ENCODE measurements around a stretch of chr6.

GRCh38 chr6:16206370-16206956, 31.9 kb upstream of the GMPR start:
- PRO-cap, 2 experiments = peak in 1 of 2 experiments; most common plus-strand start chr6:16206893 (in 1)
- RAMPAGE, long total RNA, 5 experiments = no peak in any of the 5 experiments

DNA sequence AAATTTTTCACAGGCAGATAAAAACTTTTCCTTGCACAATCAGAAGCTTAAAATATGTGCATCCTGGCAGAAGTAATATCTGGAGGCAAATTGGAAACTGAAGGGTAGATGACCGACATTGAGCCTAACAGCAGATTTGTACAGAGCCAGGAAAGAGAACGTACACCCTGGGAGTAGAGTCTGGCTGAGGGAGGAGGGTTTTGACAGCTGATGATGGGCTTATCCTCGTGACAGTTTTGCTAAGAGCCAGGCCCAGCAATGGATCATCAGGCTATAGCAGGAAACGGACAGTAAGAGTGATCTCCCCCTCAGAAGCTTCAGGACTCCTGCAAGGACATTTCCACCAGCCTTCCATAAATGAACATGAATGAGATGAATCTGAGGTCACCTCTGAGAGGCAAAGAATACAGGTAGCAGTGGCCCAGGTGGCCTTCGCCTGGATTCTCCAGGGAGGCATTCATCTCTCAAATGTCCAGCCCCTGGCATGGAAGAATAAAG, 2.7 kb downstream of the GMPR start:
- PRO-cap, 2 experiments = no peak in any of the 2 experiments
- RAMPAGE, long total RNA, 5 experiments = no peak in any of the 5 experiments

GRCh38 chr6:16242909-16243702, 4.7 kb downstream of the GMPR start:
- PRO-cap, 2 experiments = no peak in any of the 2 experiments
- RAMPAGE, long total RNA, 5 experiments = no peak in any of the 5 experiments

DNA sequence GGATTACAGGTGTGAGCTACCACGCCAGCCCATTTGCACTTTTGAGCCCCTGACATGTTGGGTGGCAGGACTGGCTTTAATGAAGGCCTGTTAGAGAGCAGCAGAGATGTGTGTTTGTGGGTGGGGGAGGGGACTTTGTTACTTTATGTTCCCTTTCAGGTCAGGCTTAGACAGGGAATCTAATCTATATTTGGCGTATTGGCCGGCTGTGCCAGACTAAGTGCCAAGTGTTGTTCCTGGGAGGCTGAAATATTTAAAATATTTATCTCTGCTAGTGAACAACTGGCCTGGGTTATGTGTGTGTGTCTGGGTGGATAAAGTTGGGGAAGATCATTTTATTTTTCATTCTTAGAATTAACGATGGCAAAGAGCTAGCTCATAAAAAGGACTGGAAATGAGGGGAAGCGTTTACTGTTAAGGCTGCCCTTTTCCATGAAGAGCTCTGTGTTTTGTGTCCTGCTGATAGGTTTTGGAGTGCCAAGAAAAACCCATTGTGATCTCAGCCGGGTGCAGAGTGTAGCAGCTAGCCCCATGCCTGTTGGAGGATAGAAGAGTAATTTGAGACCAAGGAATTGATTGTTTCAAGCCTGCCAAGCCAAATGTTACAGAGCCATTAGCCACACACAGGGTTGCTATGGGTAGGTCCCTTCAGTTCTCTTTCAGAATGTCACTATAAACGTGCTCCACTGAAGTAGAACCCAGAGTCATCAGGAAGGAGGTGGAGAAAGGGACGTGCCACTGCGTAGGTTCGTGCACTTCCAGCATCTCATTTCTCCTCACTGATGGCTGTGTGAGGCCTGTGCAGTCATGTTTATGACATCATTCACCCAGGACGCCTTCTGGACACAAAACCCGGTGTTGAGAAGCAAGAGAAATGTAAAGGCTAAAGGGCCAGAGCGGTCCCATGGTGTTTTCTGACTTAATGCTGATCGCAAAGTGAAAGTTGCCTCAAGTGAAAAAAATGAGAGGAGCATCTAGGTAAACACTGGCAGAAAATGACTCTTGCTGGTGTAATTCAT, 6.4 kb downstream of the GMPR start:
- PRO-cap, 2 experiments = no peak in any of the 2 experiments
- RAMPAGE, long total RNA, 5 experiments = no peak in any of the 5 experiments

DNA sequence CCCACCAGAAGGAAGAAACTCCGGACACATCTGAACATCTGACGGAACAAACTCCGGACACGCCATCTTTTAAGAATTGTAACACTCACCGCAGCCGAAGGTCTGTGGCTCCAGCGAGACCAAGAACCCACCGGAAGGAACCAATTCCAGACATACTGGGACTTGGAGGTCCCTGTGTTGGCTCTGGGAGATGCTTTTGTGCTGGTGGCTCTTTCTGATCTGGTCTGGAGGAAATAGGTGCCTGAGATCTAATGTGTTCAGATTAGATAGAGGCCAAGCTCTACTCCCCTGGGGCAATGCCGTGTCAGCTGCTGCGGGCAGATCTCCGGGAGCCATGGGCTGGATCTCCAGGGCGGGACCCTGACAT, 29.1 kb downstream of the GMPR start:
- PRO-cap, 2 experiments = no peak in any of the 2 experiments
- RAMPAGE, long total RNA, 5 experiments = no peak in any of the 5 experiments

DNA sequence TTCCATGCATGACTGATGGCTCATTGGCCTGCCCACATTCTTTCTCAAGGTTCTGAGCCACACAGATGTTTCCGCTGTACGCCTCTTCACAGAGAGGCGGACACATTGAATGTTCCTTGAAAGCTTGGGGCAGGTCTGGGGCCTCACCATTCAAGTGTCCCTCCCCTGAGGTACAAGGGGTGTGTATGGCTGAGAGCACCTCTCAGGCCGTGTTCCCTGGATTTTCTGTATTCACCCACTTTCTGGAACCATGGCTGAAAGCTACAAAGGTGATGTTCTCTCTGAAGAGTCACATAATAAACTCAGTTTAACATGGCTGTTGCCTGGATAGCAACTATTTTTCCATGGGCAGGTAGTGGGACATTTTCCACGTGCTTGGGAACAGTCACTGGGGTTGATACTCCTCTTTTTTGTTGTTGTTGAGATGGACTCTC, 29.5 kb downstream of the GMPR start:
- PRO-cap, 2 experiments = no peak in any of the 2 experiments
- RAMPAGE, long total RNA, 5 experiments = no peak in any of the 5 experiments

DNA sequence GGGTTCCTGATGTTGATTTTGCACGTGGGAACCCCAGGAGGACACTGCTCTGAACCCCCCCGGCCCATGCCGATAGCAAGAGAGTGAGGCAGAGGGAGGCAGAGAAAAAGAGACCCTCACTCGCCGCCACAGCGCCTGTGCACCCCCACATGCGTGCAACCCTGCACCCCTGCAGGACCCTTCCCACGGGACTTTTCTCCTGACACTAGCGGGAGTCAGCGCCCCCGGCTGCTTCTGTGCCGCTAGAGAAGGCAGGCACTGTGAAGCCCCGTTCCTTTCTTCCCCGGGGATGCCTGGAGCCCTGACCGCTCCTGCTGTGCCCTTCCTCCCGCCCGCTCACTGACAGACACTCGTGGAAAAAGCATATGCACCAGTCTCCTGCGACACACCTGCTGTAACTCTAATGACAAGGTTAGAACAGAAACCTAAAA, 67.4 kb downstream of the GMPR start:
- PRO-cap, 2 experiments = no peak in any of the 2 experiments
- RAMPAGE, long total RNA, 5 experiments = no peak in any of the 5 experiments

GRCh38 chr6:16391445-16391912, 153.1 kb downstream of the GMPR start:
- PRO-cap, 2 experiments = no peak in any of the 2 experiments
- RAMPAGE, long total RNA, 5 experiments = no peak in any of the 5 experiments

- PRO-cap, 2 experiments = no peak in any of the 2 experiments
- RAMPAGE, long total RNA, 5 experiments = no peak in any of the 5 experiments
These were observed 183.8 kb downstream of the GMPR start for GRCh38 chr6:16422133-16422602.

GRCh38 chr6:16483370-16484000, 245.1 kb downstream of the GMPR start:
- PRO-cap, 2 experiments = no peak in any of the 2 experiments
- RAMPAGE, long total RNA, 5 experiments = no peak in any of the 5 experiments

DNA sequence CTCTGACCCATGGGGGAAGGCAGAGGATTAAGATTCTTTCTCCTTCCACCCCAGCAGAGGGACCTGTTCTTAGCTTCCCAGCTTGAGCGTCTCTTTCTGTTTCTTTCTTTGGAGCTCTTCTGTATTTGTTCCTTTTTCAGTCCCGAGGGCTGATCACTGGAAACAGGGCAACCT, 220.1 kb downstream of the ATXN1 start:
- PRO-cap, 2 experiments = peak in 1 of 2 experiments; most common minus-strand start position 98 of the sequence (in 1)
- RAMPAGE, long total RNA, 5 experiments = no peak in any of the 5 experiments

DNA sequence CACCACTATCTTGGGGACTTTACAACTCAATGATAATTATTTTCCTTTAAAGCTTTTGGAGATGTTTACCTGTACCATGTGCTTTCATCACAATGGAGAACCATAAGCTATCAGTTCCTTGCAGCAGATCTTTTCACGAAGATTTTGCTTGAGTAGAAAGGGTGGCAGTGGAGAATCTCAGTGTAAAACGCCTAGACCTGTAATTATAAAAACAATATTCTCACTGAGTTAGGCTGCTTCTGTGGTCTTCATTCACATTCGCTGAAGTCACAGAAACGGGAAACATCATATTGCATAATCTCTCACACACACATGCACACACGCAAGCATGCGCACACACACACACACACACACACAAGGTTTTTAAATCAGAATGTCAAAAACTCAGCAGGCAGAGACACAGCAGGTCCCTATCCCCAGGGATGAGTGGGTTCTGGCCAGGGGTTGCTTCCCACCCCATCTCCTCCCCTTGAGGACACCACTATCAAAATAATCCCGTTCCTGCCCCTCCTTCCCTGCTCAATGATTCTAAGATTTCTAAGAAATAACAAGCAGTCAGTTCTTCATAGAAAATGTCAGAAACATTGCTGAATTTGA, 175.5 kb downstream of the ATXN1 start:
- PRO-cap, 2 experiments = no peak in any of the 2 experiments
- RAMPAGE, long total RNA, 5 experiments = no peak in any of the 5 experiments

- PRO-cap, 2 experiments = peak in 2 of 2 experiments; most common minus-strand start chr6:16681301 (in 2)
- RAMPAGE, long total RNA, 5 experiments = no peak in any of the 5 experiments
These were observed 80.1 kb downstream of the ATXN1 start for GRCh38 chr6:16681120-16681536.

DNA sequence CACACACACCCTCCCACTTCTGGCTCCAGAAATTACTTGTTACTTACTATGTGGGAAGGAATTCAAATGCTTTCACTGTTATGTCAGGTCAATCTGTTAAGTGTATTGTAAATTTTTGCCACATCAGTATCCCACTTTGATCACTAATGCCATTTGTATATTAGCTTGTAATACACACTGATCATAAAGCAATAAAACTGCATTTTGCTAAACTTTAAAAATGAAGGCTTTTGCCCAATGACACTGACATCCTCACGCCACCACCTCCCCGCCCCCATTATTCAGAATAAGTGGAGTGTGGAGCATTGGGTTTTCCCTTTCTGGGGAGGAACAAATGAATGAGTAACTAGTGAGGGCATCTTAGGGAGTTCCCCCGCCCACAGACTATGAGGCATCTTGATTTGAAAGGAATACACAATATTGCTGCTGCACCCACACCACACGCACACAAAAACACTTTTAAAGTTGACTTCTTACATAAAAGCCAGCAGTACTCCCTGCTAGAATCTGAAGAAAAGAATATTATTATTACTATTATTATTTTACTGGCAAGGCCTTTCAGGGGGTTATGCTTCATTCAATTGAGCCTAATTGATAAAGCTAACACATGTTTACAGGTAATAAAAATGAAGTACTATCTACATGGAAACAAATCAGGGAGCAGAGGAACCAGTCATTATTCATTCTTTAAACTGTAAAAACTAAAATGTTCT, 76.0 kb downstream of the ATXN1 start:
- PRO-cap, 2 experiments = no peak in any of the 2 experiments
- RAMPAGE, long total RNA, 5 experiments = no peak in any of the 5 experiments

DNA sequence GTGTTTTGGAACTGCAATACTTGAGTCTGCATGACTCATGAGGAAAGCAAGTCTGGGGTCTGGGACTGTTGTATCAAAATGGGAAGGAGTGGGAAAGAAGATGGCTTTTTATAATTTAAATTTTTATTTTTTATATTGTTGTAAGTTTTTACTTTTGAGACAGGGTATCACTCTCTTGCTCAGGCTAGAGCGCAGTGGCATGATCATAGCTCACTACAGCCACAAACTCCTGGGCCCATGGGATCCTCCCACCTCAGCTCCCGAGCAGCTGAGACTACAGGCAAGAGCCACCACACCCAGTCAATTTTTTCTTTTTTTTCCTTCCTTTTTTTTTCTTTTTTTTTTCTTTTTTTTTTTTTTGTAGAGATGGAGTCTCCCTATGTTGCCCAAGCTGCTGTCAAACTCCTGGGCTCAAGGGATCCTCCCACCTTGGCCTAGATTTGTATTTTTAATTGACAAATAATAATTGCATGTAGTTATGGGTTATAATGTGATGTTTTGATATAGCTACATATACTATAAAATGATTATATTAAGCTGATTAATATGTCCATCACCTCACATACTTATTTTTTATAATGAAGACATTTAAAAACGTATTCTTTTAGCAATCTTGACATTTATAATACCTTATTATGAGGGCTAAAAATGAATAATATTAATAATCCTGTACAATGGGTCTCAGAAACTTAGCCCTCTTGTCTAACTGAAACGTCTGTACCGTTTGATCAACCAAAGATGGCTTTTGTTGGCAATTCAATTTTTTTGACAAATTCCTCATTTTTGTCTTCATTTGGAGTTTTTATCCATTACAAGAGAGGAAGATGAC, 71.9 kb downstream of the ATXN1 start:
- PRO-cap, 2 experiments = no peak in any of the 2 experiments
- RAMPAGE, long total RNA, 5 experiments = no peak in any of the 5 experiments

DNA sequence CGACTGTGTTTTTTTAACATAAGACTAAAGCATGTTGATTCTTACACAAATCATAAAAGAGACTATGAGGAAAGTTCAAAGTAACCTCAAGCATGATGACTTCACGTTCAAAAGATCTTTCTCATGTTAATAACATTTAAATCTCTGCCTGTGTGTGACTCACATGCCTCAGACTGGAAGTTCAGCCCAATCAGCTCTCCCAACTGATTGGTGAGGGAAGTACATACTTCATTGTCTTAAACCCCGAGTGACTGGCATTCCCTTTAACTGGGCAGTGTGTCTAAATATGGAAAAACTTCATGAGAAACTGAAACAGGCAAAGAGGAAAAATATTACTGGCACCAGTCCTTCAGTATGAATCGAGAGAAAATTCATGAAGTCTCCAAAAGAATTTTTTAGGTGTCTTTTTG, 37.3 kb downstream of the ATXN1 start:
- PRO-cap, 2 experiments = peak in 2 of 2 experiments; most common plus-strand start position 231 of the sequence (in 1); most common minus-strand start position 175 of the sequence (in 2)
- RAMPAGE, long total RNA, 5 experiments = no peak in any of the 5 experiments

DNA sequence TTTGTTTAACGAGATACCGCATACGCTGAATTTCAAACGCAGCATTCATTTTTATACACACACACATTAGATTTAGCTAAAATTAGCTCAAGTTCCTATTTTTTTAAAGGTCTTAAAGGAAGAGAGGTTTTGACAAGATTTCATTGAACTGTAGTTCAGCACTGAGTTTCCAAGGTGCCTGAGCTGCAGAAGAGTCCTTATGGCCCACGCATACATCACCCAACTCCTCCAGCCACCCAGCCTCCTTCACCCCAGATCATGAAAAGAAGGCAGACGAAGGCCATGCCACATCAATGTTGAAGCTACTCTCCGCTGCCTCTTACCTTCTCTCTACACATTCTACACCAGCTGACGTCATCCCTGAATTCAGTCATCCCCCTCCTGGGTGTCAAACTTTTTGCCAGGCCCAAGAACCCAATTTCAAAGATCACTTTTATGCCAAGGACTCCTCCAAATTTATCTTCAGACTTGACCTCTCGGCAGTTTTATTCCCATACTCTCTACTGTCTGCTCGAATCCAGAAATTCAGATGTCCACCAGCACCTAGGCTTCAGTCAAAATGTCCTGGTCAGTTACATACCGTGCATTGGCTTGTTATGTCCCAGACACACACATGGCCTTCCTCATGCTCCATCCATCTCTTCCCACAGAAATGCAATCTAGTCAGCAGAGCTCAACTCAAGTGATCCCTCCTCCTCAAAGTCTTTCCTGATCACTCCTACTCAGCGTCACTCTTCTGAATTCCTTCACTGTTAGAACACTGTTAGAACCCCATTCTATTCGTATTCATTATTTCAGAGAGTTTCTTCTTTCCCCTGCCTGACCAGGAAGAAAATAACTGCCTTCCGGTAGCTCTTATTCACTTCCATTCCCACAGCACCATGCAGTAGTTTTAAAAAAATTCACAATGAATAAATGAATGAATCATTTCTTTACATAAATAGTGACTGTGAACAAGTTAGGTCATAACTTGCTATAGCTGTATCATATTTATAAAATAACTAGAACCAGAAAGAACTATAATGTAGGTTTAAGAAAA, 11.5 kb downstream of the ATXN1 start:
- PRO-cap, 2 experiments = no peak in any of the 2 experiments
- RAMPAGE, long total RNA, 5 experiments = no peak in any of the 5 experiments

- PRO-cap, 2 experiments = peak in 2 of 2 experiments; most common plus-strand start chr6:16761078 (in 1); most common minus-strand start chr6:16761142 (in 1)
- RAMPAGE, long total RNA, 5 experiments = no peak in any of the 5 experiments
These were observed 338 bp downstream of the ATXN1 start for GRCh38 chr6:16760946-16761298.

DNA sequence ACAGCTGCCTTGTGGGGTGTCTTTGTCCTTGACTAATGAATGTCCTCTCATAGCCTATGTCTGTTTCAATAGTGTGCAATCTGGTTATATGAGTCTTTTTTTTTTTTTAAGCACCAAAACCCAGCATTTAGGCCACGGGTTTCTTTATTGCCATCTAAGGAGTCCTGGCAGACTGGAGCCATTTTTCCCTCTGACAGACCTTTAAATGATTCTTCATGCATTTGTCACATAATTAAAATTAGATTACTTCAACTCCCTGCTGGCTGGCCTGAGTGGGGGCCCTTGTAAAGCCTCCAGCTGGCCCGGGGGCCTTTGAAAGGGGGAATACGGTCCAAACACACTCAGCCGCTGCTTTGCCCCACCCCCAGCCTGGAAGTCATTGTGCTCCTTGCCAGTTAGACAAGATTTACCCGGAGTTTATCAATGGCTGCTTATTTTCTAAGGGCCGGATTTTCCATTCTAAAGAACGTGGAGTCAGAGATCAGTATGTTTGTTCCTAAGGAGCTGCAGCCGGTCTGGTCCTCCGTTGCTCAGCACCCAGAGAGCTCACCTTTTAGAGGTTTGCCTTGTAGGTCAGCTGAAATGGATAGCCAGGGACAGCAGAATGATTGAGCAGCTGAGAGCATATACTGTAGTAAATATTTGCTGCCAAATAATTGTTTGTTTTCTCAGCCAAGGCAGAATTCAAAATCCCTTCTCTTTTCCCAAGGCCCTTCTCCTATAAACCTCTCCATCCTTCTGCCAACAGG, 68.6 kb upstream of the RBM24 start:
- PRO-cap, 2 experiments = no peak in any of the 2 experiments
- RAMPAGE, long total RNA, 5 experiments = no peak in any of the 5 experiments

GRCh38 chr6:17277229-17277837, 3.8 kb upstream of the RBM24 start:
- PRO-cap, 2 experiments = no peak in any of the 2 experiments
- RAMPAGE, long total RNA, 5 experiments = no peak in any of the 5 experiments